Ovary (tissue), 7 donors: ENCODE results near the gene GOLPH3L.

GRCh38 chr1:148951652-148952739, 107.8 kb downstream of the PDE4DIP start:
- PRO-cap, 7 experiments: peak in 7 of 7 experiments; most common plus-strand start chr1:148952396 (in 5); most common minus-strand start chr1:148952076 (in 4)
- RAMPAGE, long total RNA, 2 experiments: start-site peak on the plus strand in 1 of 2 experiments, at chr1:148951987-148952402 at its widest, 32 to 60 reads per replicate; start-site peak on the minus strand in 1 of 2 experiments, at chr1:148951835-148951860 at its widest, 6 reads per replicate

DNA sequence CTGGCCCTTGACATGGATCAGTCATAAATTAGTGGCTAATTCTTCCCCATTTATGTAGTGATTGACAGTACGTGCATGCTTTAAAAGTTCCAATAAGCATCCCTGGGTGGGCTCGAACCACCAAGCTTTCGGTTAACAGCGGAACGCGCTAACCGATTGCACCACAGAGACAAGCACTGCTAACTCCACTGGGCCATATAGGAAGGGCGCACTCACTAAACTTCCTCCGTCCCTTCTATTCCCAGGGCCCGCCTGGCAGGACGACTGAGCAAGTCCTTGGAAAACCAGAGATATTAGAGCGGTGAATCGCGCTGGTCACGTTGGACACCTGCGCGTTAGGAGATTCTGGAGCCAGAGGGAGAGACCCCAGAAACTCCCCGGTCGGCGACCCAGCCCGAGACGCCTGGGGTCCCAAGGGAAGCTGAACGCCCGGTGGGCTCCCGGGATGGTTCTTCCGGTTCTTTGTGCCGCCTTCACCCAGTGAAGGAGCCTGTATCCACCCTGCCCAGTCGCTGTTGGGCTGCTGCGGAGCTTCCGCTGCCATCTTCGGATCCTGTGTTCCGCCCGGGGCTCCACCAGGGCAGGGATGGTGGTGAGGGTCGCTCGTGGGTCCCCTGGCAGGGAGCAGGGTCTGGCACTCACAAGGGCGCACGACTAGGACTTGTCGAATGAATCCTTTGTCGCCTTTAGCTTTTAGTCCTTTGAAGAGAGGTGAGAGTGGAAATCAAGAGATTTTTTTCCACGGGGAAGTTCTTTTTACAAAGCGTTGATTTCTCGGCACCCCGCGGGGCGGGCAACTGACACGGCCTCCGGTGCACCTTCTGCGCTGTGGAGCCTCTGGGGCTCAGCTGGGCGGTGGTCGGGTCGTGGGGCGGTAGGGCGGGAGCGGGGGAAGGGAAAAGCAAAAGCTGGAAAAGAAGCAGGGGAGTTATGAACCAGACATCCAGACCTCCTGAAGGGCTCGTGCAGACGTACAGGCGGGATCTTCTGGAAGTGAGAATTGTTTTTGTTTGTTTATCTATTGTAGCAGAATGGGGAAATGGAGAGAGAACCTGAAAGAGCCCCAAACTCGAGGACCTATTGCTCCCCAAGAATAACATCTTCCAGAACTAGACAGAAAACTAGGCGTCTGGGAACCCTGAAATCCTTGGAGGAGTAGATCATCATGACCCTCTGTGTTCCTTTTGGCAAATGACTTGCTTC, 63.1 kb downstream of the PPIAL4C start:
- PRO-cap, 7 experiments: no peak in any of the 7 experiments
- RAMPAGE, long total RNA, 2 experiments: no peak in any of the 2 experiments

DNA sequence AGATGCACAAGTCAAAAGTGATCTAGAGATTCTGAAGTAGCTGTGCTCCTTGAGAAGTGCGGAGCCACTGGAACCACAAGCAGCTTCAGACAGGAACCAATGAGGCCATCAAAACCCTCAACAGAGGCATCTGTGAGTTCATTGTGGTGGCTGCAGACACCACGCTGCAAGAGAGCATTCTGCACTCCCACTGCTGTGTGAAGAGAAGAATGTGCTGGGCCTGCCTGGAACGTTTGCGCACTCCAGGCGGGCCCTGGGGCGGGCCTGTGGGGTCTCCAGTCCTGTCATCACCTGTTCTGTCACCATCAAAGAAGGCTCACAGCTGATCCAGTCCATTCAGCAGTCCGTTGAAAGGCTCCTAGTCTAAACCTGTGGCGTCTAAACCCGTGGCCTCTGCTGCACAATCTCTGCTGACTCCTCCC, 89.5 kb upstream of the FCGR1A start:
- PRO-cap, 7 experiments: no peak in any of the 7 experiments
- RAMPAGE, long total RNA, 2 experiments: no peak in any of the 2 experiments

DNA sequence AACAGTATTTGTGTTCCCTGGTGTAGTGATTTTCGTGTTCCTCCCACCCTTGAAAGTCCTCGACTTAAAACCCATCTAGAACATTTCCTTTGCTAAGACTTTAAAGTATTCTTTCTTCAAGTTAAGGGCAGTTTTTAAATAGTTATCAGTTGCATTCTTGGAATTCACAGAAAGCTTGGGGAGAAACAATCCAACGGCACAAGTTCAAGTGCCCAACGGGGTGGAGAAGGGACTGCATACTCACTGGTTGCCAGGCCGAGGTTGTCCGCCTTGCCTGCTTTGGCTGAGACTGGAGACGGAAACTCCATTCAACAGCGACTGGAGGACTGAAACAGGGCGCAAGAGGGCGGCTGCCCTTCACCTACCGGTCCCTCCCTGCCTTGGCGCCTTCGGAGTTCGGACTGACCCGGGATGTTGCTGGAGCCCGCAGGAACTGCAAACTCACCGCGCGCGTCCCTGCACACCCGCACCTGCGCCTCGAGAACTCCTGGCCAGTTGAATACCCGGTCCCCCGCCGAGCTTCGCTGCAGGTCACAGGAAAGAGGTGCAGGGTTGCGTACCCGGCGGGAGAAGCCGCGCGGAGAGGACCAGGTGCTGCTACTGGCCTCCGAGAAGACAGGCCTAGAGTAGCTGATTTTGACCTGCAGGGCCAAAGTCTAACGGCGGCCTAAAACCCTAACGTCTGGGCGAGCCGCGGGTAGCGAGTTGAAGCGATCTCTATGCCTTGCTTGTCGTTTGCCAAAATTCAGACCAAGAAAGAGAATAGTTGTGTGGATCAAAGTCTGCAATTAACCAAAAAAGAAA, 35.6 kb upstream of the FCGR1A start:
- PRO-cap, 7 experiments: no peak in any of the 7 experiments
- RAMPAGE, long total RNA, 2 experiments: no peak in any of the 2 experiments

DNA sequence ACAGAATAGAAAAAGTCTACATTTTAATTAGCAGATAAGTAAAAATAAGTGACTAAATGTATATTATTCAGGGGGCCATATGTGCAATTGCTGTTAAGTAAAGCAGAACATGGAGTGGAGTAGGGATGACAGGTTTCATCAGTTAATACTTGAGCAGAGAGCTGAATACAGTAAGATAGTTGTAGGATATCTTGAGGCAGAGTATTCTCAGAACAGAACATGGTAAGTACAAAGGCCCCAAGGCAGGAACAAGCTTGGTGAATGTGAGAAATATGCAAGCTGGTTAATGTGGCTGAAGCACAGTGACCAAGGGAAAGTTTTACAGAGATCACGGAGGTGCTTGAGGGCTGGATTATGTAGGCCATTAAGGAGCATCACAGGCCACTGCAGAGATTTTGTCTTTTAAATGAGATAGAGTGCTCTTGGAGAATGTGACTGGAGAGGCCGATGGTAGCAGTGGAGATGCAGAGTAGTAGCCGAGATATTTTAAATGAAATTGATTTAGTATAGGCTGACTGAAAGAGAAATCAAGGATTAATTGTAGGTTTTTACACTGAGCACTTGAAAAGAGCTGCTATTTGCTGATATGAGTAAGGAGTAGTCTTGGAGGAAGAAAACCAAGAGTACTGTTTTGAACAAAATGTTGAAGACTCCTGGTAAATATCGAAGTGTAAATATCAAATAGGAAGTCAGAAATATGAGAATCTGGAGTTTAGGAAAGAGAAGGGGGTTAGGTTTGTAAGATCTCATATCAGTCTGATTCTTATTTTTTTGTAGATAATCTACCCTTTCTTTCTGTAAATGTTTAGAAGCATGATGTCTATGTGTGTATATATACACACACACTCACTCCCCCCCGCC, 3.0 kb upstream of the H2AC18 start:
- PRO-cap, 7 experiments: no peak in any of the 7 experiments
- RAMPAGE, long total RNA, 2 experiments: no peak in any of the 2 experiments

GRCh38 chr1:149884013-149884510, 2.4 kb downstream of the H2BC21 start:
- PRO-cap, 7 experiments: no peak in any of the 7 experiments
- RAMPAGE, long total RNA, 2 experiments: no peak in any of the 2 experiments

- PRO-cap, 7 experiments: peak in 7 of 7 experiments; most common plus-strand start chr1:149928382 (in 4); most common minus-strand start chr1:149928247 (in 7)
- RAMPAGE, long total RNA, 2 experiments: no peak in any of the 2 experiments
Measured at GRCh38 chr1:149928090-149928976, 730 bp upstream of the SF3B4 start.

DNA sequence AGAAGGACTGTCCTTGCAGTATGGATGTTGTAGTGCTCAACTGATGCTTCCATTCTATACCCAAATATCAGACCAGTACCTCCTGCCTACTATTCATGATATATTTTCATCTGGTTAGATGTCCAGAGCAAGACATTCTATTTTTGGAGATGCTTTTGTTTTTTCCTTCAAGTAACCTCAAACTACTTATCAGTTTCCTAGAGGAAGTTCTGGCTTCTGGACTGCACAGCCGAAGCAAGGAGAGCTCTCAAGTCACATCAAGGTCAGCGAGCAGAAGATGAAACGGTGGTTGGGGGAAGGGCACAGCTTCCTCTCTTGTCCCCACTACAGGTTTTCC, 5.2 kb upstream of the PLEKHO1 start:
- PRO-cap, 7 experiments: no peak in any of the 7 experiments
- RAMPAGE, long total RNA, 2 experiments: no peak in any of the 2 experiments

DNA sequence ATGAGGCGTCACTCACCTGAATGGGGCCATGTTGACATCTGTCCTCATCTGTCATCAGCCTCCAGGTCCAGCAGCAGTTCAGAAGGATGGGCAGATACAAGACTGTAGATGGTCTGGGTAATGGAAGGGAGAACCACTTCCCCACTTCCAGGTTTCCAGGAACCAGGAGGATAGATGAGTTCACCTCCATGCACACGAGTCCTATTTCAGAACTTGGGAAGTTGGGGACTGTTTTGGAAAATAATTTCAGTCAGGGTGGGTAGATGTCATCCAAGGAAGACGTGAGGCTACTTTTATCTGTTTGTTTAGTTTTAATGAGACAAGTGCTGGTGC, 4.7 kb downstream of the PLEKHO1 start:
- PRO-cap, 7 experiments: no peak in any of the 7 experiments
- RAMPAGE, long total RNA, 2 experiments: no peak in any of the 2 experiments

DNA sequence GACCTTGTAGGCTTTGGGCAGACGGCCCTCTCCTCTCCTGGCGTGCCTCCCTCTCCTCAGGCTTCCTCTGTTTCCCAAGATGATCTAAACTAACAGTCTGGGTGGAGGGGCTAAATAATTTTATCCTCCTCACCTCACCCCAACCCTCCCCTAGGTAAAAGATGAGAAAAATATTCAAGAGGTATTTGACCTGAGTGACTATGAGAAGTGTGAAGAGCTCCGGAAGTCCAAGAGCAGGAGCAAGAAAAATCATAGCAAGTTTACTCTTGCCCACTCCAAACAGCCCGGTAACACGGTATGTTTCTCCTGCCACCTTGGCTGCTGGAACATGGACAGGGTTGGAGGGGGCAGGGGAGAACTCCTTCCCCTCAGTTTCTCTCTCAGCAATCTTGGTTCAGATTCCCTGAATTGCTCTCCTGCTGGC, 6.2 kb downstream of the PLEKHO1 start:
- PRO-cap, 7 experiments: no peak in any of the 7 experiments
- RAMPAGE, long total RNA, 2 experiments: no peak in any of the 2 experiments

DNA sequence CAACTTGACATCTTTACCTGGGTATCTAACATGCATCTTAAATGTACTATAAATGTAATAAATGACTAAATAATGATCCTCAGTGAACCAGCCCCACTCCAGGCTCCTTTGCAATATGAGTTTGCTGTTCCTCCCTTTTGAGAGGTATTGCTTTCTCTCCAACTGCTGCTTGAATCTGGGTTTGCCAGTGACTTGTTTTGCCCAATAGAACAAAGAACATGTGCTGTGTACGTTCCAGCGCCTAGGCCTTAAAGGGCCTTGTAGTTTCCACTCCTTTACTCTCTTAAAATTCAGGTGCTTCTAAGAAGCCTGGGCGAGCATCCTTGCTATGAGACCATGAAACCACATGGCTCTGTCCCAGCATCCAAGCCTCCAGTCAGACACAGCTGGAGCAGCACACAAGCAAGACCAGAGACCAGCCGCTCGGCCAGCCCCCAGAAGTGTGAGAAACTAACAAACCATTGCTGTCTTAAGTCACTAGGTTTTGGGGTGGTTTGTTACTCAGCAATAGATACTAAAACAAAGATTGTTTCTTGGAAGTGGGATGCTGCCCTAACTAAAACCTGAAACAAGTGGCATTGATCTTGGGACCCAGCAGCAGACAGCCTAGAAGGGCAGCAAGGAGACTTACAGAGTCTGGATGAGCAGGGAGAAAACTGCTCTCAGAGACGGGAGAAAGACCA, 15.1 kb downstream of the PLEKHO1 start:
- PRO-cap, 7 experiments: no peak in any of the 7 experiments
- RAMPAGE, long total RNA, 2 experiments: no peak in any of the 2 experiments

DNA sequence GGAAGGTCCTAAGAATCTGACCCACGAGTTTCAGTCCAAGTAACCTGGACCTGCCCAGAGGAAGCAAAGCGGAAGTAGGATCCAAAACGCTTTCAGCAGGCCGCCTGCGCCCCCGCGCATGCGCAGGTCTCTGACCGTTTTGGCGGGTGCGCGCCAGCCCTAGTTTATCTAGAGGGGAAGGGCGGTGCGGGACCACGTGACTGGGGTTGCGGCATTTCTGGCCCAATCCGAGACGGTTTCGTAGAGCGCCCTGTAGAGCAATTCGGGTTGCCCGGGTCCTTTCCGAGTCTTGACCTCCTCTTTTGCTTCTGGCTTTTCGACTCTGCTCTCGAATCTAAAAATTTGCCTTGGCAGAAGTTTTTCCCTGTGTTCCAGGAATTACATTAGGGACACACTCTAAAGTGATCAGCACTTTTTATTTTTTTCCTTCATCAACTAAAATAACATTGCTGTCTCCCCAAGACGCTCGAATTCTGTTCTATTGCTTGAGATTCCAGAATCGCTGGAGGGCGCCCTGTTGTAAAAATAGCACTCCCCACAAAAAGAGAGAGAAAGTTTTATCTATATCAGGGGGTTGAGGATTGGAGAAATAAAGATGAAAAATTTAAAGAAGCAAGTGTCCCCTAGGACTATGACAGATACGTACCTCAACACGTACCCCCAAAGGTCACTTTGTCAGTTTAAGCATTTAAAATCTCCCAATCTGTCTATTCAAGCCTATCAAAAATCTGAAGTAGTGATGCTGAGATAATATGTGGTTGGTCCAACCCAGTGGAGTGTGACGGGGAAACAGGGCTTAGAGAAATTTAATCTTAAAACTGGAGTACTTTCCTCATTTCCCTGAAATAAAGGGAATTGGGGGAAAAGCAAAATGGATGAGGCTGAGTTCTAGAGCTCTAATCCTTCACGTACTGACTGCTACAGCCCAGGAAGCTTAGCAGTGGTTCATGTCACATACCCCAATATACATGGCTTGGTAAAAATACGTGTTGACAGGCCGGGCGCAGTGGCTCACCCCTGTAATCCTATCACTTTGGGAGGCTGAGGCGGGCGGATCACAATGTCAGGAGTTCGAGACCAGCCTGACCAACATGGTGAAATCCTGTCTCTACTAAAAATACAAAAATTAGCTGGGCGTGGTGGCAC, 22.0 kb downstream of the ANP32E start:
- PRO-cap, 7 experiments: peak in 7 of 7 experiments; most common plus-strand start position 260 of the sequence (in 7); most common minus-strand start position 108 of the sequence (in 4)
- RAMPAGE, long total RNA, 2 experiments: no peak in any of the 2 experiments

GRCh38 chr1:150474501-150475521, 12.4 kb upstream of the TARS2 start:
- PRO-cap, 7 experiments: no peak in any of the 7 experiments
- RAMPAGE, long total RNA, 2 experiments: no peak in any of the 2 experiments

DNA sequence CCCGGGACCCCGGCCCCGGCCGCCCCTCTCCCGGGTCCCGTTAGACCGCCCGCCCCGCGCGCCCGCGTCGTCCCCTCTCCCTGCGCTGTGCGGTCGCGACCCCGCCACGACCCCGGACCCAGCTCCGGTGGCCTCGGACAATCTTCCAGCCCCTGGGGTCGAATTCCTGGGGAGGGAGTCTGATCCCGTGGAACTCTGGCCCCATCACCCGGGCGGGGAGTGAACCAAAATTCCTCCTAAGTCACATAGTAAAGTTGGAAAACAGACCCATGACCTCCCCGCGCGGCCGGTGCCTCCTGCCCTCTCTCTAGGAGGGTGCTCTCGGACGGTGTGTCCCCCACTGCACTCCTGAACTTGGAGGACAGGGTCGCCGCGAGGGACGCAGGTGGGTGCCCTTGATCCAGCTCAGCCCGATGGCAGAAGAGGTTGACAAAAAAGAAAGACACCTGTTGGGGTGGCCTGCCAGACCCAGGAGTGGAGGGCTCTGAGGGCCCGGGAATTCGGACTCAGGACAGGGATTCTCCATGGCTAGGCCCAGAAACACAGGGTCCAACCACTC, 382 bp downstream of the ADAMTSL4 start:
- PRO-cap, 7 experiments: peak in 6 of 7 experiments; most common plus-strand start position 264 of the sequence (in 4); most common minus-strand start position 221 of the sequence (in 6)
- RAMPAGE, long total RNA, 2 experiments: no peak in any of the 2 experiments

GRCh38 chr1:150605292-150605654, 24.1 kb downstream of the ENSA start:
- PRO-cap, 7 experiments: no peak in any of the 7 experiments
- RAMPAGE, long total RNA, 2 experiments: no peak in any of the 2 experiments

DNA sequence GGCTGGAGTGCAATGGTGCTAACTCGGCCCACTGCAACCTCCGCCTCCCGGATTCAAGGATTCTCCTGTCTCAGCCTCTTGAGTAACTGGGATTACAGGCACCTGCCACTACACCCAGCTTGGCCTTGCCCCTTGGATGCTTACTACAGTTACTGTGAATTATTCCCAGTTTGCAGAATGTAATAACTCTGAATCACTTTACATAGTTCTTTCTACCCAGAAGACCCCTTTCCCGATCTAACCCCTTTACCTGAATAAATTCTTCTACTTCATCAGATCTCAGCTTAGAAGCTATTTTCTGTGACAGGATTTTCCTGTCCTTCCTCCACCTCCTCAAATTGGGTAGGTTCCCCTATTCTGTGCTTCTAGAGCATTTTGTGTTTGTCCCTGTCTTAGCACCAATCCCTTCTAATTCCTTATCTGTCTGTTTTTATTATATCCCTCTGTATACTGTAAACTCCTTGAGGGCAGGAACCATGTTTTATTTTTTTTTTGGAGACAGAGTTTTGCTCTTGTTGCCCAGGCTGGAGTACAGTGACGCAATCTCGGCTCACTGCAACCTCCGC, 12.5 kb downstream of the ENSA start:
- PRO-cap, 7 experiments: no peak in any of the 7 experiments
- RAMPAGE, long total RNA, 2 experiments: no peak in any of the 2 experiments

DNA sequence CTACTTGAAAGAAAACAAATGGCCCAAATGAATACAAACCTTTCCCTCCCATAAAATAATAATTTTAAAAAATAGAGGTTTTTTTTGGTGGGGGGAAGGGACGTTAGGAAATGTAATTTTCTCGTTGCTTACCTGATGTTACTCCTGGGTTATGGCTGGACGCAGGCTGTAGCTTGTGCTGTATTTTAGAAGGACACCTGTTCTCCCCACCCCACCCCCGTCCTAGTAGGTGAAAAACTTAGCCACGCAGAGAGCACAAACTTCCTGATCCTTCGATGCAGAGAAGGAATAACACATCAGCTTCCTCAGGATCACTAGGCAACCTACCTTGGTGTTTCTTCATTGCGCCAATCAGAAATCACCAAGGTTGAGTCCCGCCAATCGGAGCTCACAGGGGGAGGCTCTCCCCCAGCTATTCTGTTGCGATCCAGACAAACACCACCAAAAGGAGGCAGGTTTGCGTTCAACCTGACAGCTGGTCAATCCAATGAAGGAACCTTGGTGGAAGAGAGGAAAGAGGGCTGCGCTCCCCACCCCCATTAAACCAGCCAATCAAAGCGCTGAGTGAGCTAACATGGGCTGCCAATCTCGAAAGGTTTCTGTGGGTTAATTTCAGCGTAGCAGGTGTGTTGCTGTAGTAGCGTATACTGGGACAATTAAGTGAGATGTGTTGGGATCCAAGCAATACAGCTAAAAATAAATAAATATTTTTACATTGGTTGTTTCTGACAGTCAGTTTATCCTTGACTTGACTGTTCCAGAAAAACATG, at the start of gene GOLPH3L:
Gene GOLPH3L, minus strand, starts transcription at position 295 of the 770 bp plus-strand sequence.
- PRO-cap, 7 experiments: peak in 7 of 7 experiments; most common plus-strand start position 618 of the sequence (in 5); most common minus-strand start position 325 of the sequence (in 6)
- RAMPAGE, long total RNA, 2 experiments: start-site peak on the minus strand in 2 of 2 experiments, centred at positions 241 to 290 of the sequence, 25 to 401 reads per replicate

DNA sequence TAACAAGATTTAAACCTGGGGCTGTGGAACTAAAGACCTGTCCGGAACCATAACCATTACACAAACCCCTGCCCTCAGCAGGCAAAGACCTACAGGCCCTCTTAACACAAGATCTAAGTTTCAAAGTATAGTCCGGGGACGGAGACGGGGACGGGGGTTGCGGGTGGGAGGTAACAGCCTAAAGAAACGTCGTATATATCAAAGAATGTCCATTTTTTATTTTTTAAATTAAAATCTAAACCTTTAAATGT, 635 bp downstream of the ARNT start:
- PRO-cap, 7 experiments: peak in 7 of 7 experiments; most common plus-strand start position 128 of the sequence (in 6); most common minus-strand start position 65 of the sequence (in 1)
- RAMPAGE, long total RNA, 2 experiments: no peak in any of the 2 experiments

- PRO-cap, 7 experiments: no peak in any of the 7 experiments
- RAMPAGE, long total RNA, 2 experiments: no peak in any of the 2 experiments
Measured at GRCh38 chr1:150925029-150925542, 1.1 kb upstream of the SETDB1 start.

DNA sequence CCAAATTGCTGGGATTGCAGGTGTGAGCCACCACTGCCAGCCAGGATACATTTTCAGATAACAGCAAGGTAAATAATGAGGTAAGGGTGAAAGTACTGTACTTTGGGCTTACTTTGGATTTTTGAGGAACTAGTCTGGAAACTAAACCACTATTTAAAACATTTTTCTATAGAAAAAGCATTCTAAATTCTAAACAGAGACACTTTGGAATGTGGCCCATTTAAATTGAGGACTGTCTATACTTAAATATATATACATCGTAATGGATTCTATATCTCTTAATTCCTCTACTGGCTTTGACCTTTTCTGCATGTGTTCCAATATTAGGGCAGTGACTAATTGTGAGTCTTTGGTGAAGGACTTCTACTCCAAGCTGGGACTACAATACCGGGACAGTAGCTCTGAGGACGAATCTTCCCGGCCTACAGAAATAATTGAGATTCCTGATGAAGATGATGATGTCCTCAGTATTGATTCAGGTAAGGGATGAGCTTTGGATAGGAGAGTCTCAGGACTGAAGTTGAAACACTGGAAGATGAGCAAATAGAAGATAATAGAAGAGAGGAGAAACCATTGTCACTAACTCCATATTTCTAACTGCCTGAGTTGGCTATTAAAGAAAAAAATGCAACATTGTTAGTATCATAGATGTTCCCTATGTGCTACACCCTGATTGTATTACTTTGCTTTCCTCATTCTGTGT, 3.6 kb downstream of the SETDB1 start:
- PRO-cap, 7 experiments: no peak in any of the 7 experiments
- RAMPAGE, long total RNA, 2 experiments: no peak in any of the 2 experiments